CD14-positive monocyte (primary cell): ENCODE data around the genes GLG1, WDR59 and CHST5.

DNA sequence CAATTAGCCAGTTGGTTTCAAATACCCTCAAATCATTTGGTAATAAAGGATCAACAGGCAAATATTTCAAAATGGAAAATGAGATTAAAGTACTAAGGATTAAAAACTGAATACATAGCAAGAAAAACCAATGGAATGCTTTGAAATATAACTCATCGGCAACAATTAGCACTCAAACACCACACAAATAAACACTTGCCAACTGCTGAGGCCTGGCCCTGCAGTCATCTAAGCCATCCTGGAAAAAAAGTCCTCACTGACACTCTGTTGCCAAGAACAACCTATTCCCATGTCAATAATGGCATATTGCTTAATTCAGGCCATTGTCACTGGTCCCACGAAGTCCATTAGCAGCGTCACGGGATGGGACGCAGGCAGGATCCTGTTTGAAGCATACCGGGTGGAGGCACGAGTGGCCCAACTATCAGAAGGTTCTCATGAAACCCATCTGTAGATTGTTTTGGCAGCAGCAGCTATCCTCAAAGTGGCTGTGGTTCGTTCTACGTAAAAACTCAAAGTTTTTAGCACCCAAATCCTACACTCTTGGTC, 91.8 kb downstream of the ZFHX3 start:
- CAGE, long polyA plus RNA: no peak

GRCh38 chr16:72984932-72985833, 62.7 kb downstream of the ZFHX3 start:
- CAGE, long polyA plus RNA: no peak

GRCh38 chr16:73043475-73044523, 4.1 kb downstream of the ZFHX3 start:
- CAGE, long polyA plus RNA: no peak

- CAGE, long polyA plus RNA: no peak
Observed at GRCh38 chr16:73063947-73065051, 16.4 kb upstream of the ZFHX3 start.

- CAGE, long polyA plus RNA: no peak
Observed at GRCh38 chr16:73166152-73166793, 118.3 kb upstream of the ZFHX3 start.

DNA sequence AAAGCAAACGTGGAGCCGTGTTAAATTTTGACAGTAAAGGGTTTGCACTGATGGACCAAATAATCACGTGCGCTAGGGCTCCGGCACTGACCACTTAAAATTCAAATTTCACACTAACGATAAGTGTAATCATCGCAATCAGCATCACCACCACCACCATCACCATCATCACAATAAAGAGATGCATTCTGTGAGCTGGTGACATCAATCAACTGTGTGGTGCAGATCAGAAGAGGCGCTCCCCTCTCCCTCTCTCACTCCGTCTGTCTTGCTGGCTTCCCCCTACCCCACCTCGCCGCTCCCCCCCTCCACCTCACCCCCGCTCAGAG, 405.9 kb upstream of the PSMD7 start:
- CAGE, long polyA plus RNA: no peak

- CAGE, long polyA plus RNA: no peak
Observed at GRCh38 chr16:74318637-74319506, 22.3 kb downstream of the PSMD7 start.

GRCh38 chr16:74396344-74396923, 20.3 kb downstream of the NPIPB15 start:
- CAGE, long polyA plus RNA: no peak

- CAGE, long polyA plus RNA: no peak
Observed at GRCh38 chr16:74606112-74607334, at the start of gene GLG1. Gene GLG1 (minus strand): TSS chr16:74607114.

GRCh38 chr16:74867300-74868055, 92.9 kb upstream of the FA2H start:
- CAGE, long polyA plus RNA: no peak

DNA sequence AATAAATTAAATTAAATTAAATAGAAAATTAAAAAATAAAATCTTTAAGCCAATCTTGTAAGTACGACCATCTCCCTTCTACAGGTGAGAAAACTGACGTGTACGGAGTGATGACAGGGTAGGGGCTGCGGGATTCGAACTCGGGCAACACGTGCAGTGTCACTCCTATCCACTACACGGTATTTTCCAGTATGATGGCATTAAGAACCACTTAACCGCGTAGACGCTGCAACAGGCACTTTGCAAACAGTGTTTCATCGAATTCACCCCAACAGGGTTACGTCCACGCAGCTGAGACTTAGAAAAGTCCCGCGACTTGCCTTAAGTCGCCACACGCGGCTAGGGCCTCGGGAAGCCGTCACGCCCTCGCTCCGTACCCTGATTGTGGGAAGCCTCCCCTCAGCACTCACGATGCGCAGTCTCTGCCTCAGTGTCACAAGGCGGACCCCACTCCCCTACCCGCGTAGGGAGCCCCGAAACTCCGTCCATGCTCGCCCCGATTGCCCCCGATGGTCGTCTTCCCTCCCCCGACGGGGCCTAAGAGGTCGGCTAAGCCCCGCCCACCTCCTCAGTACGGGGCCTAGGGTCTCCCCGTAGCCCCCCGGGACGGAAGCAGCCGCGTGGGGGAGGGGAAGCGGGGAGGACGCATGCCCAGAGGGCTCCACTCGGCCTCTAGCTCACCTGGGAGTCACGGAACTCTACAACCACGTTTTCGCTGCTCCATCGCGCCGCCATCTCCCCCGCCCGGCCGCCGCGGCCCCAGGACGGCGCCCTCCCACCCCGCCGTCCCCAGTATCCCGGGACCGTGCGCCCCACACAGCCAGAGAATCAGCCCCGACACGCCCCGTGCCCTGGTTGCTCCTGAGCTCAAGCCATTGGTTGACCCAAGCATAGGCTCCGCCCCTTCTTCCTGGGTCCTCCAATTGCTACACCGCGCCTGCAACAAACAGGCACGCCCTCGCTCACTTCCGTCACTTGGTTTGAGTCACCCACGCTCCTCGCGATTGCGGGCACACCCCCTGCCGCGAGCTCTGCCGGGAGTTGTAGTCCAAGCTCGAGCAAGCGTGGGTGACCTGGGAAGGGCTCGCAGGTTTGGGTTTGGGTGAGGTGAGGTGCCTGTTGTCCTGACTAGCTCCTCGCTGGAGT, at the start of gene WDR59:
TSS of gene WDR59 (minus strand) at position 841 of the 1,146 bp plus-strand sequence.
- CAGE, long polyA plus RNA: no peak

GRCh38 chr16:75098360-75098842, 18.2 kb downstream of the LDHD start:
- CAGE, long polyA plus RNA: no peak

DNA sequence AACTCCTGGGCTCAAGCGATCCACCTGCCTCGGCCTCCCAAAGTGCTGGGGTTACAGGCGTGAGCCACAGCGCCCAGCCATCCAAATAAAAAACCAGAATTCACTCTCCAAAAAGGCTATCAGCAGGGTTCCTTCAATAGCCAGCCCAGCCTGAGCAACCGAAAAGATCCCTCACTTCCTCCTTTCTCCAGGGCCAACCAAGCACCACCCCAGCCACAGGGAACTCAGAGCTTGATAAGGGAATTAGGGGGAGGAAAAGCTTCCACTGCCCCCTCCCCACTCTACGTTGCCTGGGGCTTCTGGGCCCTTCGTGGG, 657 bp downstream of the LDHD start:
- CAGE, long polyA plus RNA: no peak

GRCh38 chr16:75233752-75234186, 15.0 kb downstream of the CTRB1 start:
- CAGE, long polyA plus RNA: no peak

DNA sequence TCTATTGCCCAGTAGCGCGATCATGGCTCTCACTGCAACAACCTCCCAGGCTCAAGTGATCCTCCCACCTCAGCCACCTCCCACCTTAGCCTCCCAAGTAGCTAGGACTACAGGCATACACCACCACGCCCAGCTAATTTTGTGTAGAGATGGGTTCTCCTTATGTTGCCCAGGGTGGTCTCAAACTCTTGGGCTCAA, 5.5 kb downstream of the BCAR1 start:
- CAGE, long polyA plus RNA: no peak

DNA sequence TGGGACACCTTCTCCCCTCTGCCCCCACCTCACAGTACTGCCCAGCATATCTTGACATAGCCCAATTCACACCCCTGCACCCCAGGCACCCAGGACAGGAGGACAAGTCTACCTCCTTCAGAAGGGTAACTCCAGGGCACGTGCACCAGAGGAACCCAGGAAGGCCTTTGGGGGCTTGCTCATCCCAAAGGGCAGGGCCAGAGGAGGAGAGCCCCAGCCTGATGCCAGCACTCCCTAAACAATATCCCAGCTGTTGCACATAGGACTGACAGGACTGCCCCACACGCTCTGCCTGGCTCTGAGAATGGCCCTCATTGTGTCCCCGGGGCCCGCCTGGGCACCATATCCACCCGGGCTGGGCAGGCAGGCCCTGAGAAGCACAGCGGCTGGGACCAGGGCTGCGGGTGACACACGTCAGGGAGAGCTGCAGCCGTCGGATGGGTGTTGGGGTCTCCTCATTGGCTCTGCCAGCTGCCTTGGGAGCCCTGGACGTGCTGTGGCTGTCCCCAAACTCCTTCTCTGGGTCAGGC, 4.3 kb downstream of the BCAR1 start:
- CAGE, long polyA plus RNA: no peak

GRCh38 chr16:75254933-75255712, 3.7 kb upstream of the BCAR1 start:
- CAGE, long polyA plus RNA: no peak

- CAGE, long polyA plus RNA: no peak
Observed at GRCh38 chr16:75483107-75483757, 12.0 kb downstream of the CHST6 start.

DNA sequence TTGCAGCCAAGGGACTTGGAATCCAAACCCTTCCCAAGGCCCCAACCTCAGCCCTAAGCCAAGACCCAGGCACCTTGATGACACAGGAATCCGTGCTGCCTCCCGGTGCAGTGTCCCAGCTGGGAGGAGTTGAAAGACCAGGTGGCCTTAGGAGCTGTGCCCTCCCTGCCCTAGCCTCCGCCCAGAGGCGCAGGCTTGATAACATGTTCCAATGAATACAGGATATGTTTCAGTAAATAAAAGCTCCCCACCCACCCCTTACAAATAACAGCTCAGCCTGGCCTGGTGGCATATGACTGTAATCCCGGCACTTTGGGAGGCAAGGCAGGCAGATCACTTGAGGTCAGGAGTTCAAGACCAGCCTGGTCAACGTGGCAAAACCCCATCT, at the start of gene CHST5:
TSS of gene CHST5 (minus strand) at position 138 of the 388 bp plus-strand sequence.
- CAGE, long polyA plus RNA: no peak

DNA sequence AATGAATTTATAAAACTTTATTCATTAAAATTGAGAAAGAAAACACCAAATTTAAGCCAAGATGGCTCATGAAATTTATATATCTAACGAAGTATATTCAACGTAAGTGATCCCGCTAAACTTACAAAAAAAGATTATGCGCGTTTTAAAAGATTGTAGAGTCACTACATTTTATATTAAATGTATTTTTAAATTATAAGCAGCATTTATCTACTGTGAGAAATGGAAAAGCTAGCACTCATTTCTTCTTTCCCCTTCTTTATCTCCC, 232.2 kb downstream of the CNTNAP4 start:
- CAGE, long polyA plus RNA: no peak